MCF 10A (cell line): ENCODE measurements around the genes CXXC5 and HBEGF.

DNA sequence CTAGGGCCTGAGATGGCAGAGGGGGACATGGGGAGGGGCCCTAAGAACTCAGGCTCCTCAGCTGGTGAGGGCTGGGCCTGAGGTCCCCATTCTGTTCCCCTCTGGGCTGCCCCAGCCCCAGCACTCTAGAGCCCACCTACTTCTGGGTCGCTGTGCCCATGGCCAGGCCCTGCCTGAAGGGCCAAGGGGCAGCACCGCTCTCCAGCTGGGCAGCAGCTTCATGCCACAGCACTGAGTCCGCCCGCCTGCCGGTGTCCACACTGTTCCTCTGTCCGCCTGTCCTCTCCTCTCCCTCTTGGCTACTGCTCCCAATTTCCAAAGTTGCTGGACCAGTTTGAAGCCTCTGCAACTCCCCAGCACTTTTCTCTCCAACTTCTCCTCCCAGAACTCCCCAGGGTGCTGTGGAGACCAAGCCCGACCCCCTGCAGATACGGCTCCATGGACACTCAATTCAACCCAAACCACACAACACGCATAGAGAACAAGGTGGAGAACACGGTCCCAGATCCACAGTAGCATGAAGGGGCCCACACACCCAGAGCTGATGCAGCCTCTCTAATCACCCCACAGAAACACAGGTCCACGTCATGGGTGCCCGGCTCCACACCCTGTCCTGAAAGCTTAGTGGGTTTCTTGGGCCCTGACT, 1.2 kb upstream of the SLC23A1 start:
- PRO-cap, result no peak
- RRBS, result no CpG with 5 or more reads among the region's 12 CpGs

DNA sequence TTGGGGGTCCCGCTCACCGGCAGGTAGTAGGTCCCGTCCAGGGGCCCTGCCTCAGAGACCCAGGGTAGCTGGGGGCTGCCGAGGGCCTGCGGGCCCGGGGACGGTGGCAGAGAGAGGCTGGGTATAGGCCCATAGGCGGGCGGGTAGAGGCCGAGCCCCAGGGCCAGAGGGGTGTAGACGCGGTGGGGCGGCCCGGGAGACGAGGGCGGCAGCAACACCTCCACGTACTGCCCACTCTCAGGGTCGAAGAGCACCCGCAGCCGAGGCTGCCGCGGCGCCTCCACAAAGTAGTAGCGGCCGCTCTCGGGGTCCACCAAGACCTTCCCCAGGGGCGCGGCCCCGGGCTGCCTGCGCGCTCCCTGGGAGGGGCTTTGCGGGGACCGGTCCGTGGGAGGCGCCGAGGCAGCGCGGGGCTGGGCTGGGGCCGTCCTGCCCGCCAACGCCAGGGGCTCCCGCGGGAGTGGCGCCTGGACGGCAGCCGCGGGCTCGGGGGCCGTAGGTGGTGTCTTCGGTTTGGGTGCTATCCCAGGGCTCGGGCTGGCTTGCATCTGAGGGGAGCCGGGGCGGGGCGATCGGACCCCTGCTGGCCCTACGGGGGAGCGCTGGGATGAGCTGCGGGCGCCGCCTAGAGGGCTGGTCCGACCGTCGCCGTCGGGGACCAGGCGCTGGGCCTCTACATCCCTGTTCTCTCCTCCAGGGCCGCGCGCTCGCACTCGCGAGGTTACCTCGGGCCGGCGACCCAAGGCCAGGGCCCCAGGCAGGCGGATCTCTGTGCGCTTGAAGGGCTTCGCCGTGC, 2.6 kb downstream of the PROB1 start:
- PRO-cap, result bidirectional peak, plus-strand start at position 439 of the sequence, minus-strand start at position 346 of the sequence; bidirectional peak, plus-strand start at position 712 of the sequence, minus-strand start at position 550 of the sequence
- RRBS, result 48% methylated on average over 16 of the region's 79 CpGs

- PRO-cap, result no peak
- RRBS, result no CpG with 5 or more reads among the region's 7 CpGs
Observed at GRCh38 chr5:139458718-139459304, 3.7 kb downstream of the ECSCR start.

GRCh38 chr5:139648037-139649049, at the start of gene CXXC5:
TSS of gene CXXC5 (plus strand) at chr5:139648349.
- PRO-cap, result bidirectional peak, plus-strand start at chr5:139648321, minus-strand start at chr5:139648196; bidirectional peak, plus-strand start at chr5:139648794, minus-strand start at chr5:139648586
- RRBS, result 3% methylated on average over 29 of the region's 121 CpGs

DNA sequence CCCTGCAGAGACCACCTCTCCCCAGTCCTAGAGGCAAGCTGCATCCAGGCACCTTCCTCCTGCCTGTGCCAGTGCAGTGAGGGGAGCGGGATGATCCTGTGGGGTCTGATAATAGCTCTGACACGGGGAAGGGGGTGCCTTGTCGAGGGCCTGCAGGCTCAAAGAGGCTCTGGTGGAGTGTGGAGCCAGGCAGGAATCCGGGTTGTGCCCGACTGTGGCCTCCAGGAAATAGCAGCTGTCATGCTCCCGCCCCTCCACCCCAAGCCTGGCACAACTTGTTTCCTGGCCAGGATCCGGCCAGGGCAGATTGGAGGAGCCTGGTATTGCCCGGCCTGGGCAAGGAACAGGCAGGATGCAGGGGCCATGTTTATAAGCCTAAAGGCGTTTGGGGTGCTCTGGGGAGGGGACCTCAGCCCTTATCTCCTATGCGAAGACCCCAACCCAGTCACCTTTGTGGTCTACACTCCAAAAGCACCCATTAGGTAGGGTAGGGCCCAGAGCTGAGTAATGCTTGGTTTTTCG, 12.0 kb downstream of the CXXC5 start:
- PRO-cap, result bidirectional peak, plus-strand start at position 164 of the sequence, minus-strand start at position 166 of the sequence; bidirectional peak, plus-strand start at position 323 of the sequence, minus-strand start at position 199 of the sequence
- RRBS, result 3% methylated on average over 3 of the region's 11 CpGs

DNA sequence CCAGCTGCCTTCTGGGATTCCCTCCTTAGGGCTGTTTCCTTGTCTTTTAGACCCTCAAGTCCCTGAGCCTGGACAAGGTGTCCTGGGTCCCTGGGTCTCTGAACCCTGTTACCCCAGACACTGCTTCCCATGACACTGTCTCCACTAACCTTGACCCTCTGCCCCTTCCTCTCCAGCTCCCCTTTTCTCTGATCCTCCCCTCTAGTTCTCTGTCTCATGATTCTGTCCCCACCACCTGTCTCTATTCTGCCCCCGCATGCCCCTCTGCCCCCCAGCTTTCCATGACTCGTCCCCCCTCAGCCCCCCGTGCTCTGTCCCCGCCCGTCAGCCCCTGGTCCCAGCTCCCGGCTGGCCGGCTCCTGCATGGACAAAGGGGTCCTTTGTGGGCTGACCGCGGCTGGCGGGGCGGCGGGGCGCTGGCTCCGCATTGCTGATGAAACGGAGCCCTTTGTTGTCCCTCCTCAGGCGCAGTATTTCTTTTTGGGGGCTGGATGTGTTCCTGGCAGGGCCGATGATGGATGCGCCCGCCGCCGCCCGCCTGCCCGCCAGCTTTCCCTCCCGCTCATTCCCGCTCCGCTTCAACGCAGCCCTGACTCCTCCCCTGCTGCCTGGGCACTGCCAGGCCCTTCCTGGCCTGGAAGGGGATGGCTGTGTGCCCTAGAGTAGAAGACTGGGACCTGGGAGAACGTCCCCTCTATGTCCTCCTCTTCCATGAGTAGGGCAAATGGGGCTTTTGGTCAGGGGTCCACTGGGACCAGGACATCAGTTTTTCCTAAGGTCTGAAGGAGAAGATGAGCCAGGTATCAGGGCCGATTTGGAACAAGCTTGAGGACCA, 28.8 kb downstream of the CXXC5 start:
- PRO-cap, result no peak
- RRBS, result no CpG with 5 or more reads among the region's 29 CpGs

GRCh38 chr5:139697197-139697963, 49.2 kb downstream of the CXXC5 start:
- PRO-cap, result no peak
- RRBS, result no CpG with 5 or more reads among the region's 44 CpGs

GRCh38 chr5:139747622-139748278, 47.9 kb upstream of the PSD2 start:
- PRO-cap, result no peak
- RRBS, result 33% methylated on average over 12 of the region's 53 CpGs

DNA sequence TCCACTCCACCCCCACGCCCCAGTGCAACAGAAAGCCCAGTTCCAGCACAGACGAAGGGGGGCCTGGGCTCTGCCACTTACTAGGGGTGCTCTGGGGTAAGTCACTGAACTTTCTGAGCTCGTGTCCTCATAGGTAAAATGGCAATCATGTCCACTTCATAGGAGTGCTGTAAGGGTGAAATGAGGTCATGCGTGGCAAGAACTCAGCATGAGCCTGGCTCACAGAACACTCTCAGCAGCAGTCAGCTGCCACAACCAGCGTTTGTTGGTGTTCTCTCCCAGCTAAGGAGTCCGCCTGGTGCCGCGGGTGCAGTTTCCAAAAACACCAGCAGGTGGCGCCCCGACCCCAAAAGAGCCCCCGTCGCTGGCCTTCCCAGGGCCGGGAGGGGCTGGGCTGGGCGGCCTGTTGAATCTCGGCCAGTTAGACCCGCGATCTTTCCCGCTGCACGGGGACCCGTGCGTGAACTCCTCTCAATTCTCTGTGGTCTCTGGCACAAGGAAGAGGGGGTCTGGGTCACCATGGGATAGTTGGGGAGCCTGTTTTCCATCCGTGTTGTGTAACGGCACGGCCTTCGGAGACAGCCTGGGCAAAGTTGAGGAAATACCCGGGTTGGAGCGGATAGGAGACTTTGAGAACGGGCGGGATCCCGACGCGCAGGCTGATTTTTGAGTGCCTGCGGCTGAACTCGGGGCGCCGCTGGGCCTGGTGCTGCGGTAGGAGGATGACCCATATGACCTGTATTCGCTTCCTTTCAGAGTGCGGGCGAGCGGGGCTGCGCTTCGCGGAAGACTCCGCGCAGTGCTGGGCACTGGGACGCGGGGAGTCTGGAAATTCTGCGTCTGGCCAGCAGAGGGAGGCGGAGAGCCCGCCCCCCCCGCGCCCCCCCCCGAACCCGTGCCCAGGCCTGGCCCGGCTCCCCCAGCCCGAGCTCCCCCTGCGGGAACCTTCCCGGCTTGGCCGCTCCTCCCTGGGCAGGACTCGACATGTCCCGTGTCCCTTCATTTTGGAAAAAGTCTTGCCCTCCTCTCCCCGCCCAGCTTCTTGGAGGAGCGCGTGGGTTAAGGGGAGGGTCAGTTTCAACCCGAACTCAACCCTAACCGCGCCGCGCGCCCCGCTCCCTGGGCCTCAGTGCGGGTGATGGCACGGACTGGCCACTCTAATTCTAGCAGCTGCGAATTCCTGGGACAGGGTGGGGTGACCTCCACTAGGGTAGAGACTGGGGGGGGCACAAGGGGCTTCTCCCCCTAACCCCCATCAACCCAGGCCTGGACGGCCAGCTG, 7.9 kb upstream of the PSD2 start:
- PRO-cap, result bidirectional peak, plus-strand start at position 949 of the sequence, minus-strand start at position 827 of the sequence
- RRBS, result 0% methylated on average over 3 of the region's 76 CpGs

GRCh38 chr5:139982157-139982904, 60.8 kb downstream of the NRG2 start:
- PRO-cap, result no peak
- RRBS, result no CpG with 5 or more reads among the region's 15 CpGs

DNA sequence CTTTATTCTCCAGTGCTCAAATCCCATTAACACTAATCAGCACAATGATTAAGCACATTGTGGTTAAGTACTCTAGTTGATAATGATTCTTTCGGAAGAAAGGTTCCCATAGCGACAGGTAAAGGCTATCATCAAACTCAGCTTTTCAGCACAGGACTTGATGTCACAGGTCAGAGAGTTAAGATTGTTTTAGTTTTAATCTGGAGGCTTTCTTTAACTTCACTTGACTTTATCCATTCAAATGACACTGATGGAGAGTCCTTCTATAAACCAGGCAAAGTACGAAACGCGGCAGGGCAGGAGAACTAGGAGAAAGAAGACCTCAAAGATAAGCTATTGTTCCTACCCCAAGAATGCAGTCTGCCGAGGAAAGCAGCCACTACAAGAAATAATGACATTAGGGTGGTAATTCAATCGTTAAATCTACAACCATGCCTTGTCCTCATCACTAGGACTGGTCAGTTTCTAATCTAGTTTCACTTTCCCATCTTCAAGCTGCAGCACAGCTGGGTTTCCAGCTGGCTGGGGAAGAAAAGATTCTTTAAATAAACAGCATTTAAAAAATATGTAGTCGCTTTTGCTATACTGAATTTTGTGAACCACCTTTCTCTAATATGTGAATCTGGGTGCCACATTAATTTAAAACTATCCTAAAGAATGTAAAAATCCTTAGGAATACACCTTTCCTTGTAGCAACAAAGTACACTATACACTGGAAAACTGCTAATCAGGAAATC, 4.5 kb downstream of the NRG2 start:
- PRO-cap, result no peak
- RRBS, result no CpG with 5 or more reads among the region's 8 CpGs

- PRO-cap, result bidirectional peak, plus-strand start at chr5:140042053, minus-strand start at chr5:140042017
- RRBS, result no CpG with 5 or more reads among the region's 38 CpGs
Observed at GRCh38 chr5:140041617-140042517, 1.2 kb downstream of the NRG2 start.

GRCh38 chr5:140107030-140107547, 6.8 kb upstream of the PURA start:
- PRO-cap, result no peak
- RRBS, result no CpG with 5 or more reads among the region's 23 CpGs

DNA sequence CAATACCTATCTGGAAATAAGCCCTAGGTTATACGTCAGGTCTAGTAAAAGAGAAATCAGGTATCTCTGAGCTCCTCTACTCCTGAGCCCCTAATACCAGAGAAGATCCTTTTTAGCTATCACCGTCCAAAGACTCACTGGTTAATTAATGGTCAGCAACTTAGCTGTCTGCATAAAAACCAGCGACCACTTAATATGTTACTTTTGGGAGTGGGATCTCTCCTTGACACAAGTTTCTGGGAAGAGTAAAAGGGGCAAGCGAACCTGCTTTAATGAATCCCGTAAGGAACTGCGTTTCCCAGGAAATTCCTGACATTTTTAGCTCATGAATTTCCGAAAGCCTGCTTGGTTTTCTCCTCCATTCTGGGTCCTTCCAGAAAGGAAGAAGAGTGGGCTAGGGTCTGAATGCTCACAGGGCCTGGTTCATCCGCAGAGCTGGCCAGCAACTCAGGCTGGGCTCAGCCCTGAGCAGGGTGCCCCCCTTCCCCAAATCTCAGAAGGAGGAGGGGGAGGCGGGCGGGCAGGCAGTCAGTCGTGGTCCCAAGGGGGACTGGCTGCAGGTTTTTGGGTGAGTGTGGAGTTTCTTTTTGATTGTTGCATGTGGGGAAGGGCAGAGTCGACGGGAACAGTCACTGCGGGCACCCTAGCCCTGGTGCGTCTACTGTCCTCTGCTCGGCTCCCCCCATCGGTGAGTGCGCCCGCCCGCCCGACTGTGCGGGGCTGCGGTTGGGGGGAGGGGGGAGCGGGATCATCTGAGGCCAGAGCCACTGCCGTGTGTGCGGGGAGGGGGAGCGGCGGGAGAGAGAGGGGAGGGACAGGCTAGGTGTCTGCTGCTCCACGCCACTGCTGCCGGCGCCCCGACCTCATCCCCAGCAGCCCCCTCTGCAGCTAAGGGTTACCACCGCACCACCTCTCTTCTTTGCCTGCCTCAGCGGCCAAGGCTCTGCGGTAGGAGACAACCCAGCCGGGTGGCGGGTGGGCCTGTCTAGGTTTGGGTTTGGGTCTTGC, 1.1 kb upstream of the PURA start:
- PRO-cap, result no peak
- RRBS, result no CpG with 5 or more reads among the region's 37 CpGs

- PRO-cap, result no peak
- RRBS, result no CpG with 5 or more reads among the region's 7 CpGs
Observed at GRCh38 chr5:140258374-140259072, 44.4 kb downstream of the PFDN1 start.

- PRO-cap, result no peak
- RRBS, result no CpG with 5 or more reads among the region's 8 CpGs
Observed at GRCh38 chr5:140341464-140342178, 4.8 kb downstream of the HBEGF start.

DNA sequence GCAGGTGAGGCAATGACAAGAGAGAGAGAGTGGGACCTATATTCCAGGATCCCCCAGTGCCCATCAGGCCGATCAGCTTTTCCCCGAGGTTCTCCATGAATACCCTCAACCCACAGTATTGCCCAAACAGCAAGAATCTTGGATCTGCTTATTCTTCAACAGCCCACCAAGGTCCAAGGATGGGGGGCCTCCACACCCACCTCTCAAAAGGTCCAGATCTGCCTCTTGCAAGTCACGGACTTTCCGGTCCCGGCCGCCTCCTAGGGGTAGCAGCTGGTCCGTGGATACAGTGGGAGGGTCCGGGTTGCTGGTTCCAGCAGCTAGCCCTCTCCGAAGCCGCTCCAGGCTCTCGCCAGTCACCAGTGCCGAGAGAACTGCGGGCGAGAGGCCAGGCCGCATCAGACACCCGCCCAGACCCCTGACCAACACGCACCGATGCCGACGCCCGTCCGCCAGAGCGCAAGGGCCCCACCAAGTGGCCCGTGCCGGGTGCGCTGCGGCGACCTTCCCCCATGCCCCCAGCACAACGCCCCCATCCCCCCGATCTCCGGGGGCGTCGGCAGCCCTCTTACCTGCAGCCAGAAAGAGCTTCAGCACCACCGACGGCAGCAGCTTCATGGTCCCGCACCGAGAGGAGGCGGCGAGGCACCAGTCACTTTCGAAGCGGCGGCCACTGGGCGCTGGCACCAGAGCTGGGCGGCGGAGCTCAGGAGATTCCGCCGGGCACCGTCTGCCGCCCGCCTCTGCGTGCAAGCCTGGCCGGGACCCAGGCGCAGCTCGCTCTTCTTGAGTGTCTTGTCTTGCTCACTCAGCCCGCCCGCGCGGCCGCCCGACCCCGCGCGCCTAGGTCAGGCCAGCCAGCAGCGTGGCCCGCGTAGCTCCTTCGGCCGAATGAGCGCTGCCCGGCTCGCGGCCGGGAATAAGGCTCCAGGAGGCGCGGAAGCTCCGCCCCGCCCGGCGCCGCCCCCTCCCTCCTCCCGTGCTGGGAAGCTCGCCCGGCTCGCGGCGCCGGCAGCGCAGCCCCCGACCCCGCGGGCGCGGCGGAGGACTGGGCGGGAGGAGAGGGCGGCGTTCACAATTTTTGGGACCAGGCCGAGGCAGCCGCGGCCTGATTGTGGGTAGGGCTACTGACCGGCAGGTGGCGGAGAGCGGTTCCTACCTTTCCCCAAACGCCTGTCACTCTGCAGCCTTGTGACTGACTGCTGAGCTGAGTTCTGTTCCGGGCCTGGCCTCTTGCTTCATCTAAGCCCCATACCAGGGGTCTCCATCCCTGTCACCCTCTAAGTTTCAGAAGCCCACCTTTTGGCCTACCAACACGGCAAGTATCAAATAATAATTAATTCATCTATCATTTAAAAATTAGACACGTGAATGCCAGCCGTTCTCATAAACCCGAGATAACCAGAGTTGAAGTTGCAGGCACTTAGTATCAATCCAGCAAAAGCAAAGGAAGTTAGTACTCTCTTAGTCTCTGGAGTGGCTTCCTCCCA, at the start of gene HBEGF:
HBEGF (minus strand) TSS at position 893 of the 1,490 bp plus-strand sequence.
- PRO-cap, result bidirectional peak, plus-strand start at position 655 of the sequence, minus-strand start at position 364 of the sequence; bidirectional peak, plus-strand start at position 1,179 of the sequence, minus-strand start at position 893 of the sequence
- RRBS, result 2% methylated on average over 30 of the region's 109 CpGs

DNA sequence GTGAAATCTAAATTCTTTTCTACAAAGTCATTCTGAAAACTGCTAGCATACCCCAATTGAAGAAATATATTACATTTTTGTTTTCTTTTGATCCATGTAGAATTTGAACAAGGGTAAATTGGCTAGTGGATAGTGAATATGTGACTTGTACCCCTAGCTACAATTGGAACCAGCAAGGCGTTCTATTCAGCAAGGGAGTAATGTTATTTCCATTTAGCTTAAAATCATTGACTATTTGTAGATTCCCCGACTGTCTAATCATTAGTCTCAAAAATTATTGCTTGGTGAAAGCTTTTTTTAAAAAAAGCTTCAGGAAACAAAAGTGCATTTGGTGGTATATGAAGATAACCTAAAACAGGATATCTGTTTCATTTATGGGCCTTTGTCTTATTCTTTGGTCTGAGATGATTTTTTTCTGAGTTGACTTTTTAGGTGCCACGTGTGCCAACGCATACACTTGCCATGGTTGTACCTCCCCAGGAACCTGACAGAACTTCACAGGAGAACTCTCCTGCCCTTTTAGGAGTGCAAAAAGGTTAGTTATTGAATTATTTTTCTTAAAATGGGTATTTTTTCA, 60.8 kb upstream of the EIF4EBP3 start:
- PRO-cap, result no peak
- RRBS, result no CpG with 5 or more reads among the region's 4 CpGs

- PRO-cap, result no peak
- RRBS, result no CpG with 5 or more reads among the region's 13 CpGs
Observed at GRCh38 chr5:140560175-140560756, 3.0 kb upstream of the SRA1 start.

GRCh38 chr5:140595902-140597298, 31.8 kb downstream of the SLC35A4 start:
- PRO-cap, result no peak
- RRBS, result no CpG with 5 or more reads among the region's 6 CpGs